ENCODE measurements around a stretch of chr18.

GRCh38 chr18:65415023-65415514 lies 335.7 kb upstream of the CDH7 start:
- PRO-cap, result no peak

DNA sequence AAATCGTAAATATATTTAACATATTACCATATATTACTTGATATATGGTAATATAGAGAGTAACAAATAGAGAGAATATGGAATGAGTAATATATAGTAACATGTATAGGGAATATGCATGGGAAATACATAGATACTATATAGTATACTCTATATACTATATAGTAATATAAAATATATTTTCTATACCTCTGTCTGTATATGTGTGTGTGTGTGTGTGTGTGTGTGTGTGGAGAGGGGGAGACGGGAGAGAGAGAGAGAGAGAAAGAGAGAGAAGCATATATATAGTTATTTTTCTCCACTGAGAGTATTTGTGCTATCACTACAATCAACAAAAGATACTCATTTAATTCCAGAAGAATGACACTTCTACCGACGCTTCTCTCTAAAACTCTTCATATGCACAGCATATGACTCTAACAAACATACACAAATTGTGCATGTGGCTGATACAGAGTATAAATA lies 295.2 kb upstream of the CDH7 start:
- PRO-cap, result no peak

DNA sequence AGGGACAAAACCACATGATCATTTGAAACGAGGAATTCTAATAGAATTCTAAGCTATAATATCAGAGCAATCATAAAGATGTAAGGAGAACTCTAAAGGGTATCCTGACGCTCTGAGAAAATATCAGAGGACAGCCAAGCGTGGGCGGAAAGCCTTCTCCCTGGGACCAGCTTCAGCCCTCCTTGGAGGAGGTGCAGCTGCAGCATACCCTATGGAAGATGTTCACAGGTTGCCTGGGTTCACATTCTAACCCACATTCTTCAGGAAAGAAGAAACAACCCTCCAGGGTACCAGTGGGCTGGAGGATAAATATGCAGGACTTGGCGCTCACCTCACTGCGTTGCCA lies 80.7 kb downstream of the CDH19 start:
- PRO-cap, result no peak

GRCh38 chr18:68722579-68722983 lies 7.7 kb upstream of the TMX3 start:
- PRO-cap, result no peak

GRCh38 chr18:68840897-68841419 lies 43.1 kb downstream of the CCDC102B start:
- PRO-cap, result no peak

DNA sequence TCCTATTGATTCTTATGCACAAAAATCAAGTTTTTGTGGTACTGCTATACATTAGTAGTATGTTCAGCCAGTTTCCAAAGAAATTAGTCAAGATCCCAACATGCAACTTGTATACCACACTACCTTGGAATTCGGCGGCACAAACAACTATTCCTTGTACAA lies 798 bp upstream of the SOCS6 start:
- PRO-cap, result no peak

GRCh38 chr18:70378306-70378909 lies 89.6 kb downstream of the SOCS6 start:
- PRO-cap, result no peak

DNA sequence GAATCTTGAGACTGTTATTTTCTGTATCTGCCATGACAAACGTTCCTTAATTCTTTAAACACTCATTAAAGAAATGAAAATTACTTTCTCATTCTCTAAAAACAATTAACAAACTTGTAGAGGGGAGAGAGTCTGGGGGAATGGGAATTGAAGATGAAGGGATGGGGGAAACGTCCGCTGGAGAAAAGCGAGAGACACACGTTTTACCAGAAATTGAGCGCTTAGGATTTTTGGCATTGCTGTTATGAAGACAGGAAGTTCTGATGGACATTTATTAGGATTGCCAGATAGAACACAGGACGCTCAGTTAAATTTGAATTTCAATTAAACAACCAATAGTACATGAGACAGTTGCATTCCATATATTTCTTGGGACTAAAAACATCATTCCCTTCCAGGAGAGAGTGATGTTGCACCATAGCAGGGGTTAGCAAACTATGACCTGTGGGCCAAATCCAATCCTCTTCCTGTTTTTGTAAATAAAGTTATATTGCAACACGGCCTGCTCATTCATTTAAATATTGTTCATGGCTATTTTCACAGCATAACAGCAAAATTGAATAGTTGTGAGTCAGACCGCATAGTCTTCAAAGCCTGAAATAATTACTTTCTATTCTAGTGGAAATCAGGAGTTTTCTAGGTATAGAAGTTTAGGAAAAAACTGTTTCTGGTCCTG lies 131.2 kb downstream of the SOCS6 start:
- PRO-cap, result no peak

- PRO-cap, result no peak
Observed at GRCh38 chr18:74063633-74064141, 83.9 kb downstream of the FBXO15 start.

DNA sequence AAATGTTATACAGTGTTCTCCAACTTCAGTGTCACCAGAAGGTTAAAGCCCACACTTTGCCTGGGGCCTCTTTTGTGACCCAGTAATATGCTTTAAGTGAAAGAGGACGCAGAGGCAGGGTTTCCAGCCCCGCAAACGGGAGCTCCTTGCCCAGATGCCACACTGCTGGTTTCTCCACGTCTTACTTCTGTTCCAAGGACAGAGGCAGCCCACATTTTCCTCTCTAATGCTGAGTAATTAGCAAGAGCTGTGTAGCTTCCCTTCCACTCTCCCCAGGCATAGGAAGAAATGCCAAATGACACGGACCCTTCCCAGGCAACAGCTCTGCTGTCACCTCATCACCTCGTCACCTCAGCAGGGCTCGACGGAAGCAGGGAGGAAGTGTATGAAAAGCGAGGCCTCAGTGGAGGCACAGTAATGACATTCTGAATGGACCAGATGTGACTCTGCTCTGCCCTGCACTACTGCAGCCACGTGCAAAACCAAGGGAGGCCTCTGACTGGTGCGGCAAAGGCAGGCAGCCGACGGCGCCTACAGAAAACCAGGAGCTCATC lies 64.6 kb downstream of the FBXO15 start:
- PRO-cap, result no peak

DNA sequence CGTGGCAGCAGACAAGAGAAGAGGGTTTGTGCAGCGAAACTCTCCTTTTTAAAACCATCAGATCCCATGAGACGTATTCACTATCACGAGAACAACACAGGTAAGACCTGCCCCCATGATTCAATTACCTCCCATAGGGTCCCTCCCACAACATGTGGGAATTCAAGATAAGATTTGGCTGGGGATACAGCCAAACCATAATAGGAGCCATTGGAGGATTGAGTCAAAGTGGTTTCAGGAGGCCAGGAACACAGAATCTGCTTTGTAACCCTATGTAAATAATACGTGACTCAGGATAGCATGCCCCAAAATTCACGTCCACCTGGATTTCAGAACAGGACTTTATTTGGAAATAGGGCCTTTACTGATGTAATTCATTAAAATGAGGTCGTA lies 16.1 kb upstream of the CNDP2 start:
- PRO-cap, result no peak

DNA sequence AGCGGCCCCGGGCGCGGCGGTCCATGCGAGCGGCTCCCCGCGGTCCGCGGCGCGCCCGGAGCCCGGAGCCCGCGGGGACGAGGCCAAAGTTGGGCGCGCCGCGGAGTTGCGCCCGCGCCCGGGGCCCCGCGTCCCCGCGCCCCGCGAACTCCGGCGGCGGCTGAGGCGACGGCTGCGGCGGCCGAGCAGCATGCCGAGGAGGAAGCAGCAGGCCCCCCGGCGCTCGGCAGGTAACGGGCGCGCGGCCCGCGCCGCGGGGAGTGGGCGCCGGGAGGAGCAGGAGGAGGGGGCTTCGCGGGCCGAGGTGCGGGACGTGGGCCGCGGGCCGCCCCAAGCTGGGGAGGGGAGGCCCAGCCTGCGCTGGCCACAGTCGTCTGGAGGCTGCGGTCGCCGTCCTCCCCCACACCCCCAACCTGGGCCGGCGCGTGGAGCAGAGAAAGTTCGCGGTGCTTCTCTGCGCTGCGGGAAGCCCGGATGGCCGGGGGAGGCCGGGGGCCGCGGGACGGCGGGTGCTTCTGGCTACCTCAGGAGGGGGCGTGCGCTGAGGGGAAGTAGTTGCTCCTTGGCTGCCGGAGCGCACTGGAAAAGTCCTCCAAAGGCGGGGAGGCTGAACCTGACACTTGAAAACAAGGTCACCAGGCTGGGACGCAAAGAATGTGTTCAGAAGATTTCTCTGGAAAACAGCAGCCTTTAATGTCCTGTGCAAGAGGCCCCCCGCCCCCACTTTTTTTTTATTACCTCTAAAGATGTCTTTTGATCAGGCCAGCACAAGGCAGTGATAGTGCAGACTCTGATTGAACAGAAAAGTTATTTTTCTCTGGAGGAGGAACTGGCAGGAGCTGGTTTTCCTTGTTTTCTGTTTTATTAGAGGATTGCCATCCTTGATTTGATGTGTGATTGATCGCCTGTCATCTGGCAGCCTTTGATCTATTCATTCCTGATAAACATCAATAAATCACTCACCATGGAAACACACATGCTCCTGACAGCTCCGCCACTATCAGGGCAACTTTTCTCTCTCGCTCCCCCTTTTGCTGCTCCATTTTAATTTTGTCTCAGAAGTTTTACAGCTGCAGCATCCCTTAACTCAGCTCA lies 1.4 kb downstream of the TSHZ1 start:
- PRO-cap, result no peak

DNA sequence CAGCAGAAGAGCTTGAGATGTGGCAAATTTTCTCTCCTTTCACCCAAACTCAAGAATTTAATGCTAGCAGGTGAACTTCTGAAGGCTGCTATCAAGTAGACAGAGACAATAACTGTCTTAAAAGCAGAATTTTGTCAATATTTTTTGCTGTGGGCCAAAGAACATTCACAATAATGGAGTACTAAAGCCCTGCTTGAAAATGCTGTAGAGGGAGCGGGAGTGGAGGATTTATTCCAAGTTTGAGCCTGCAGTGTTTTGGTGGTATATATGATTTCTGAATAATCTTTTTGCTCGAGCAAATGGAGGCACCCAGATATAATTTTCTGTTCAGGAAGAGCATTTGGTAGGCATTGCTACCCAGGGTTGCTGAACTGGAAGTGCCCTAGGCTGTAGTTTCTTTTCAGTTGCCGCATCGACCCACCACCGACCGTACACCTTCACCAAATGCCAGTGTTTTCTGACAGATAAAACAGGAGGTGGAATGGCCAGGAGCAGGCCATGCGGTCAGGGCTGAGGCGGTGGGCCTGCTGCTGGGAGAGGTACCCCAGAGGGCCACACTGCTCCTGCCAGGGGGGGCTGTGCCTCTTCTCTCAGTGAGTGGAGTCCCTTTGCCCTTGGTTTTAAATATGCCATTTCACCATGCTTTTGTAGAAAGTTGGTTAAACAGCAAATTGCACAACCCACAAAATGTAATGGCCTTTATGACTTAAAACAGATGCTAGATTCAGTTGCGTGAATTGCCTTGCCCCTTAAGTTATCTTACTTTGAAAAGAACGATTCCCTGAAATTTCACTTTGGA lies 36.4 kb downstream of the TSHZ1 start:
- PRO-cap, result no peak

- PRO-cap, result no peak
Observed at GRCh38 chr18:75350429-75350979, 77.0 kb downstream of the SMIM21 start.

- PRO-cap, result no peak
Observed at GRCh38 chr18:75455344-75456688, 28.3 kb upstream of the SMIM21 start.

DNA sequence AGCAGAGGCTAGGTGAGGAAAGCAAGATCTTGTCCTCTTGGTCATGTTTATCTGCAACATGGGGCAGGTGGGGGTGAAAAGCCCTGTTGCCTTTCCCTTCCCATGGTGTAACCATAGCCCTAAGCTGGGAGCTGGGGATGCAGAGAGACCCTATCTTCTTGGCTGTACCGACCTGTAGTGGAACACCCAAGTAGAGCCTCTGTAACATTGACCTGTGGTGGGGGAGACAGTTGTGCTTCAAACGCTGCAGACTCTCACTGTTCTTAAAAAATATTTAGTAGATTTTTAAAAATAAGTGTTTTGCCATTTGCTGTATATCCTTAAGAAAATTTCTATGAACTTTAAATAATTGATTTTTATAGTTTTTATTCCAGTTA lies 247.3 kb upstream of the SMIM21 start:
- PRO-cap, result no peak

DNA sequence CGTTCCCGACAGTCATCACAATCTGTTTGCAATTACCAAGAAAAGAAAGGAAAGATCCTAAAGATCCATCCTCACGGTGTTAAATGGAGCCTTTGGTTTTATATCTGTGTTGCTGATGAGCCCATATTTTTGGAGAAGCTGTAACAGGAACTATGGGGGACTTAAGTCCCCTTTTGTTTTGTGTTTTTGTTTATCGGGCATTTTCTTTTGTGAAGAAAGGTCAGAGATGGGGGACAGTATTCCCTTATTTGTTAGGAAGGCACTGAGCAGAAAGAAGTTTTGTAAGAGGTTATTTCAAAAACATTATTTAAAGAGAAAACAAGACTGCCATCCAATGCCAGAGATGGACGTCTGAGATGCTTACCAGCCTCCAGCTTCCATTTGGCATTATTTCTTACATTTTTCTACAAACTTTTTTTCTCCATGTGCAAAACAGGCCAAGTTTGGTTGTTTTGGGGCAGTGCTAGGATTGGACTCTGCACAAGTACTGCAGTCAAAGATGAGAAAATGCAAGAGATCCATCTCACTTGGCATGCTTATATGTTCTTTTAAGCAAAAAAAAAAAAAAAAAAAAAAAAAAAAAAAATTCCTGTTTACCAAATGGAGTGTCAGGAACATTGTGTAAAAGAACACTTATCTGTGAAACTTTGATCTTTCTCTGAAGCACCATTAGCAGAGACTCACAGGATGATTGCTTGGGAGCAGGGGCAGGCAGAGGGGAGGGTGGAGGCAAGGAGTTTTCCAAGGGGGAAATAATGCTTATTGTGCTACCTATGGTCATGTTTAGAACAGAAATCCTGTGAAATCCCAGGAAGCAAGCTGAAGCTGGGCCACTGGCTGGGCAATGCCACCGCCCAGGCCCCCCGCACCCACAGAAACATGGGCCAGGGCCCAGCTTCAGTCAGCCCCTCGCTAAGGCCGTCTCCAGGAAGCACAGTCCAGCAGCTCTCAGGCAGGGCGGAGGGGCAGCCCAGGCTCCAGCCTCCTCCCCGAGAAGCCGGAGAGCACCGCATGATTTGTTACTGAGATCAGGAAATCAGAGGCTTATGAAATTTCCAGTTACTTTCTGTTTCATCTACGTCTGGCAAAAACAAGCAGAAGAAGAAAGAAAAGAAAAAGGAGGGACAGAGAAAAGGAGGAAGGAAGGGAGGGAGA lies 229.6 kb downstream of the ZNF516 start:
- PRO-cap, result no peak

GRCh38 chr18:76363345-76364335 lies 131.4 kb downstream of the ZNF516 start:
- PRO-cap, result no peak

DNA sequence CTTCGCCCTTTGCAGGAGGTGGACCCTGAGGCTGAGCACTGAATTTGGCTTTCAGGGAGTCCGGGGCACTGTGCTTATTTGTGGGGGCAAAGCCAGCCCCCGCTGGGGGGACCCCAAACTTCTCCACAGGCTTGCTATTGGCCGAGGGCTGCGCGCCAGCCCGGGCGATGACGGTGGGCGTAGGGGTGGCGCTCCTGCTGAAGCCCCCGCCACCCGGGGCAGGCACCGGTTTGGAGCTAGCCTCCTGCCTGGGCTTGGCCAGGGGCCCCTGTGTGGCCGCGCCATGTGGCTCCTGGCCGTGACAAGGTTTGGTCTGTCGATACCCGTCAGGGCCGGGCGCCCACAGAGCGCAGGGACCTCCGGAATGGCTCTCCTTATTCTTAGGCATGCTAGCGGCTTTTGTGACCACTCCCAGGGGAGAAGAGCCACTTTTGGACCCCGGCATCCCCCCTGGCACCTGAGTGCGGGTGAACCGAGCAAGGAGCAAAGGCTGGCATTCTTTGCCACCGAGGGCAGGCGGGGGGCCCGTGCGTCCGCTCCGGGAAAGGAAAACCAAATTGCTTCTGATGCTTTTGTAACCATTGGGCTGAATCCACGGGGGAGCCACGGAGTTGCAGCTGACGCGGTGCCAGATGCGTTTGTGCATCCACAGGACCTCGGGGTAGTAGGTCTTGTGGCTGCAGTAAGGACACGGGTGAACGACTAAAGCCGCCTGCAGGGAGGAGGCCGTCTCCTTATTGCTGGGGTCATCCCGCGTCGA lies 115.7 kb downstream of the ZNF516 start:
- PRO-cap, result no peak

- PRO-cap, result no peak
Observed at GRCh38 chr18:76476838-76477890, 17.9 kb downstream of the ZNF516 start.